Mononuclear cell (primary cell): ENCODE measurements around a stretch of chr5.

GRCh38 chr5:35851978-35853121 is 4.3 kb upstream of the IL7R start:
- RRBS, result no CpG with 5 or more reads among the region's 9 CpGs

DNA sequence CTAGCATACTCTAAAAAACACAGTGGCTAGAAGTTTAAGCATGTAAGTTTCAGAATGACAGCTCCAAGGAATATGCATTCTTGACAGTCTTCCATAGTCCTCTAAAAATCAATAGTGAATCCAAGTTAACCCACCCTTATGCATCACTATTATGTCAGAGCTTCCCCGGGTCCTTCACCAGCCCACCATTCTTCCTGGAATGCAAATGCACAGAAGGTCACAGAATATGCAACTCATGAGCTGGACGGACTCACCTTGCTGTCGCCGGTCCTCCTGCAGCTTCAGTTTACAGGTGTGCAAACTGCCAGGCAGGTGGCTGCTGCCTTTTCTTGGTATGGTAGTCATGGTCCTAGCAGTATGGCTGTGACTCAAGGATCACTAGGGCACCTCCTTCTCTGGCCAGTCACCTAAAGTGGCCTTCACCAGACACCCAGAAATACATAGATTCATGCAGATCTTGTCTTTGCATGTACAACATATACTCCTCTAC is 585 bp downstream of the RANBP3L start:
- RRBS, result 77% methylated on average over 4 of the region's 4 CpGs

GRCh38 chr5:36324011-36324534 is 22.4 kb upstream of the RANBP3L start:
- RRBS, result no CpG with 5 or more reads among the region's 2 CpGs

- RRBS, result no CpG with 5 or more reads among the region's 8 CpGs
Observed at GRCh38 chr5:36373599-36374012, 71.9 kb upstream of the RANBP3L start.

DNA sequence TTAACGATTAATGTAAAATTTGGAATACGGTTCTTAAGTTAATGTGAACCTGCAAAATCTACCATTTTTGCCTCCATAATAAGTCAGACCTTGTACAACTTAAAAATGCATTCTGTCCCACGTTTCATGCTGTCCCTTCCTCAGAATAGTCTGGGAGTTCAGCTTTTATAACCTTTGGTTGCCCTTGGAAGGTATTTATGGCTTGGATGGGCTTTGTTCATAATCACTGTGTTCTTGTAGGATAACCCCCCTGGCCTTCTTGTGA is 41.9 kb downstream of the SLC1A3 start:
- RRBS, result no CpG with 5 or more reads among the region's 3 CpGs

GRCh38 chr5:36739525-36740488 is 133.4 kb downstream of the SLC1A3 start:
- RRBS, result no CpG with 5 or more reads among the region's 9 CpGs

GRCh38 chr5:36854761-36855077 is 21.9 kb upstream of the NIPBL start:
- RRBS, result no CpG with 5 or more reads among the region's 8 CpGs

GRCh38 chr5:36957857-36958413 is 81.4 kb downstream of the NIPBL start:
- RRBS, result no CpG with 5 or more reads among the region's 5 CpGs

- RRBS, result no CpG with 5 or more reads among the region's 1 CpG
Observed at GRCh38 chr5:37197584-37197922, 51.6 kb downstream of the CPLANE1 start.

- RRBS, result no CpG with 5 or more reads among the region's 4 CpGs
Observed at GRCh38 chr5:37553126-37553511, 174.0 kb downstream of the WDR70 start.

- RRBS, result 84% methylated on average over 7 of the region's 15 CpGs
Observed at GRCh38 chr5:37665633-37666425, 174.0 kb downstream of the GDNF start.

DNA sequence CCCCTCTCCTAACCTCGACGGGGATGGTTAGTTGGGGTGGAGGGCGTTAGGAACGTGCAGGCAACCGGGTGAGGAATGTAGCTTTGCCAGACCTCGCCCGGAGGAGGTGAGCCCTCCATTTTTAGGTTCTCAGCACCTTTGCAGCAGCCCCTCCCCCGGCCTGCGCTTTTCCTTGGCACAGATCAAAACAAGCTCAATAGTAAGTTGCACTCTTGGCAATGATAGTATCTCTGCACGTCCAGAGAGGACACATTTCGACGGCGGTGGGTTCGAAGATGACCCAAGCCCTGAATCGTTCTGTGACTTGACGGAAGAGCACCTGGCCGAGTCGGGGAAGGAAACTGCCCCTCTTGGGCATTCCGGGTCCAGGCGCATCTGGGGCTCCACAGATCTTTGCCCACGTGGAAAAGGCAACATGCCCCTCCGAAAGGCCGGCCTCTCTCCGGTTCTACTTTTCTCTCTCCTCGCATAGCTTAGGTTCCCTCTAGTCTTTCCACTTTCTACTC is 907 bp downstream of the GDNF start:
- RRBS, result 8% methylated on average over 8 of the region's 25 CpGs

DNA sequence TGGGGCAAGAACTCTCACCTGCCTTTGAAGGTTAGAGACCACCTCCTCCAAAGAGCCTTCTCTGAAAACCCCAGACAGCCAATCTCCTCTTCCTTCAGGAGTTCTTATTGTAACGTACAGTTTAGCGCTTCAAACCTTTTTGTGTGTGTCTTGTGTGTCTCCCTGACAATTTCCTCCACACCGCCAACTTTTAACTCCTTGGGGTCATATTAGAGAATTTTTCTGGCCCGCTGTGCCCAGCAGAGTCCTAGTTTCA is 90.1 kb upstream of the EGFLAM start:
- RRBS, result no CpG with 5 or more reads among the region's 4 CpGs

- RRBS, result 7% methylated on average over 7 of the region's 32 CpGs
Observed at GRCh38 chr5:38257741-38258277, 550 bp upstream of the EGFLAM start.

GRCh38 chr5:38444942-38445940 is 111.2 kb downstream of the LIFR start:
- RRBS, result 80% methylated on average over 5 of the region's 24 CpGs

DNA sequence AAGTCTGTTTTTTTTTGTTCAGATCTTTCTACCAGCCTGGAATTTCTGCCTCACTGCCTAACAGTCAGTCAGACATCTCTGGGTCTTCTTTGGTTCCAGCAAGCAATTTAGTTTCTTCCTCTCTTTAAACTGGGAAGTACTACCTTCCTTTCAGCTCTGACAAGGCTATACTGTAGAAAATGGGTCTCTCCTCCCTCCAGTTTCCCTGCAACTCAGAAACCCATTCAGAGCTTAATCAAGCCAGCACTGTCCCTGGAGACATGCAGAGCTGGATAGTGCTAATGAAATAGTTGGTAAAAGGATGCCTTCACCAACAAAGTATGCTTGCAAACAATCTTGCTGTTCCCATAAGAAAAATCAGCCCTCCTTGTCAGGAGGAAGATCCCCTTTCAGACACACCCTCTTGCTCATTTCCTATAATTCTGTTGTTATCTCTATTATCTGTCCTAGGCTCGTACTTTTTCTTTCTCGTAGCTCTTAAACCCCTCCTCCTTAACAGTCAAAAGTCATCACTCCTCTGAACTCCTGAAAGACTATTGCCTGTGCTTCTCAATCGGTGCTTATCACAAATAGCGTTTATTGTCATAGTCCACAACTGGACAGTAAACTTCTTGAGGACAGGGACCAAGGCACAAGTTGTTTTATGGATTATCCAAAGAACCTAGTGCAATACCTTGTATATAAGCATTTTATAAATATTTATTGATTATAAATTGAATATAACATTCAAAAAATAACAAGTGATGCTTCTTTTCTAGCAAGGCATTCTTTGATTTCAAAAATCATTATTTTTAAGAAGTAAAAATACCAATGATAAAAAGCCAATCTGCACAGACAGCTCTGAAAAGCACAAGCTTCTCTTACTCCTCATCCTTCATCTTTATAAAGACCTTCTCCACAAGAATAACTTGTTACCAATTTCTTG is 9.8 kb upstream of the OSMR start:
- RRBS, result no CpG with 5 or more reads among the region's 4 CpGs

- RRBS, result no CpG with 5 or more reads among the region's 4 CpGs
Observed at GRCh38 chr5:38843564-38844249, 2.1 kb upstream of the OSMR start.

GRCh38 chr5:38847266-38848435 is 1.8 kb downstream of the OSMR start:
- RRBS, result no CpG with 5 or more reads among the region's 13 CpGs

- RRBS, result no CpG with 5 or more reads among the region's 8 CpGs
Observed at GRCh38 chr5:38880181-38880738, 34.4 kb downstream of the OSMR start.

DNA sequence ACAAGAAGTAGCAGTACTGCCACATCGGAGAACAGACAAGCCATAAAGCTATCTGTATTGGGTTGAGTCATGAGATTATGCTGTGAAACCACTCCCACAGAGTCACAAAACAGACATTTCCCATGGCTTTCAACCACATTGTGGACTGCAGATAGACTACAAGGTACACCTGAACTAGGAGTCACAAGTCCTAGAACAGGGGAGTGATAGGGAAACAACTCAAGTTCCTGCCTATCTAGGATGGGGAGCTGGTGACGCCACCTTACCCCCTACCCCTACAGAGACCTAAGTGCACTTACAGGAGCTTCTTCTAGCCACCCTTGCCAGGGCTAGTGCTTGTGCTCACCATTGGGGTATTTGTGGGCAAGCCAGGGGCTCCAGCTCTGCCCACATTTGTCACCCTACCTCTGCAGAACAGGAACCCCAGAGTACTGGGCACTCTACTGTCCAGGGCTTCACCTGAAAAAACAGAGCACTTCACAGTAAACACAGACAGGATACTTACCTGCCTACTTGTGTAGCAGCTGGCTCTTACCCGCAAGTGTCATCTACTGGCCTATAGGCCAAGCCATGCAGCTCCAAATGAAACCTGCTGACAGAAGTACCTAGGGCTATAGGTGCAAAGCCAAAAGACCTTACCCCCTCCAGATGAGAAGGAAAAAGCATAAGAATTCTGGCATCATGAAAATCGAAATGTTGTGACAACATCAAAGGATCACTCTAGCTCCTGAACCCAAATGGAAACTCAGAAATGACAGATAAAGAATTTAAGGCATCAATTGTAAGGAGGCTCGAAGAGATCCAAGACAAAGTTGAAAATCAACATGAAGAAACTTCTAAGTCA is 47.0 kb downstream of the OSMR start:
- RRBS, result no CpG with 5 or more reads among the region's 5 CpGs